ENCODE measurements around the genes TXNDC12 and GPX7.

DNA sequence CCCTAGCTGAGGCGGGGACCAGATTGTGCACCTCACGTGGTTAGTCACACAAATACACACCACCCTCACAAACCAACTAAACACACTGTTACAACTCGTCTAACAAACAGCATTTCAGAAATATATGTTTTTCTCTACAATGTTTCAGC lies 299 bp upstream of the FAF1 start:
- PRO-cap: no peak

DNA sequence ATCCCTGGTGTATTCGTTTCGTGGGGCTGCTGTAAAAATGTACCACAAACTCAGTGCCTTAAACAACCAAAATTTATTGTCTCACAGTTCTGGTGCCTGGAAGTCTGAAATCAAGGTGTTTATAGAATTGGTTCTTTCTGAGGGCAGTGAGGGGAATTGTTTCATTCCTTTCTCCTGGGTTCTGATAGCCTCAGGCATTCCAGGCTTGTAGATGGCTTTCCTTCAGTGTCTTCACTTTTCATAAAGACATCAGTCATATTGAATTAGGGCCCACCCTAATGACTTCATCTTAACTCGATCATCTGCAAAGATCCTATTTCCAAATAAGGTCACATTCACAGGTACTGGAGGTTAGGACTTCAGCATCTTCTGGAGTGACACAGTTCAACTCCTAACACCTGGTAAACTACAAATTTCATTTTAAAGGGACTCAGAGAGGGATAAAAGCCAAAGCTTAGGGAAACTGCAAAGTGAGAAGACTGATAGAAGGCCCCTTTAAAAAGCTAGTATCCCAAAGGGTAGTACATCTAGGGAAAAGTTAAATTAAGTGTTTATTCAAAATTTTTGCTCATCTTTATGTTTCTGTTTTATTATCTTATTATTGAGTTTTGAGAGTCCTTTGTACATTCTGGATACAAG lies 15.1 kb downstream of the CDKN2C start:
- PRO-cap: no peak

DNA sequence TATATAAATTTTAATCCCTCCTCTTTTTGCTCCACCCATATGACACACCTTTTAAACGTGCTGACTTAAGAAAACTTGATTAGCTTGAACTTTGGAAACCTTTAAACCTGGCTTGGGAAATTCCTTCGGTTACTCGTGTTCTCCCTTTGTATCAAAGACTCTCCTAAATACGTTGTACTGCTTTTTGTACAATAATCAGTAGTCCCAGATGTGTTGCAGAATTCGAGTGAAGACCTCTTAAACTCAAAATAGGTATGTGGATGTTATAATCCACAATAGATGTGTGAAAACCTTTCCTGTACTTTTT lies 1.3 kb downstream of the RNF11 start:
- PRO-cap: bidirectional peak, plus-strand start at position 104 of the sequence, minus-strand start outside the sequence

DNA sequence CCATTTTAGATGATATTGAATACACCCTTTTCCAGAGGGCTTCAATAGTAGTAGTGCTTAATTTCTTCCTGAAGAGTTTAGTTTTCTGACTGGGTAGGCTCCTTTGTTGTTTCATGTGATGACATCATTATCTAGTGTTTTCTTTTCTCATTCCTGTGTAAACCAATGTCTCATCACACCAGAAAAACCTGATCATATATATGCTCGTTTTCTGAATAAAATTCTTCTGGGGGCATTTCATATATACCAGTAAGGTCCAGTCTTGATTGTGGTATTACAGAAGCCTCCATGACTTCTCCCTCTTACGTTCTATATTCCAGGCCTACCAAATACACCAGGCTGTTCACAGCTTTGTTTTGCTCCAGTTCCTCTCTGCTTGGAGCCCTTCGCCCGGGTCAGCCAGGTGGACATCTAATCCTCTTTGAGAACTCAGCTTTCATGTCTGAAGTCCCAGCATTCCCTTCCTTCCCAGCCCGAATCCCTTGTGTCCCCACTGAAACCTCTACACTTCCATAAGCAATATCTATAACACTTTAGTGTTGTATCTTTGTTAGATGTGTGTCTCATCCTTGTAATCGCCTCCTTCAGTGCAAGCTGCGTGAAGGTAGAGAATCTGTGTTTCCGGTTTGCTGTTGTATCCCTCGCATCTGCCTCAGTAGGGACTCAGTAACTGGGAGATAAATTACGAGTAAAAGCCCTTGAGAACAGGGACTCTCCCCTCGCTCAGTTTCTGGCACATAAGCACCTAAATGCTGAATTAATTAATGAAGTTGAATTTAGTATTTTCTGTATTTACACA lies 1.9 kb downstream of the RNF11 start:
- PRO-cap: unidirectional peak, minus-strand start at position 586 of the sequence

- PRO-cap: no peak
Measured at GRCh38 chr1:51250389-51250625, 14.2 kb downstream of the RNF11 start.

DNA sequence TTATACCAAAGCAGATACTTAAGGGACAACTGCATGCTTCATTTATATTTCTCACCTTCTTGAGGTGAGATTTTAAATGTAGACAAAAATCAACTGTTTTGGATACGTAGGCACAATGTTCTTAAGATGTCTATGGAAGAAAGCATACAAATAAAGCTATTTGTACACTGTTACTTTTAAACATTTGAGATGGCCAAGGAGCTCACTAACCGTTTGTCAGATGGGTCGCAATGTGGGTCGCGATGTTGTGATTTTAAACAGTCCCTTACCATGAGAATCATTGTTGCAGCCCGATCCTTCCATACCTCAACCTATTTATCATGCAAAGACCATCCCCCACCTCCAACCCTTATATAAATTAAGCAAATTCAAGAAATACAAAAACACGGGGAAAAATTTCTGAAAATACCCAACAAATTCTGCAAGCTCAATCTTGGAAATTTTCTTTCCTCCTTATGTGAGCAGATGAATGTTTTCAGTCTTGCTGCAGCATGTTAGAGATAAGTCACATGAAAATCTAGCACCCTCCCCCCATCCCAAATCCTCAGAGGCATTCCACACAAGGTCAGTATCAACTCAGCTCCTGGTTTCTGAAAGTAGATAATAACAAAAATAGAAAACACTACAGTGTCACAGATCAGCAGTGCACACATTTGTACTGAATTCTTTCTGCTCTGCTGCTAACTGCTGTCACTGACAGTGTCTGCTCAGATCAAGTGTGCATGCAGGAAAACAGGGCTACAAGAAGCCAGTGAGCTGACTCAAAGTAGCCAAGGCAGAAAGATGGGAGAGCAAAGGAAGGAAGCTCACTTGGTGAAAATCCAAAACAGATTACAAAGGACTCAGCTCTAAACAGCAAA lies 92.9 kb upstream of the TTC39A start:
- PRO-cap: no peak

DNA sequence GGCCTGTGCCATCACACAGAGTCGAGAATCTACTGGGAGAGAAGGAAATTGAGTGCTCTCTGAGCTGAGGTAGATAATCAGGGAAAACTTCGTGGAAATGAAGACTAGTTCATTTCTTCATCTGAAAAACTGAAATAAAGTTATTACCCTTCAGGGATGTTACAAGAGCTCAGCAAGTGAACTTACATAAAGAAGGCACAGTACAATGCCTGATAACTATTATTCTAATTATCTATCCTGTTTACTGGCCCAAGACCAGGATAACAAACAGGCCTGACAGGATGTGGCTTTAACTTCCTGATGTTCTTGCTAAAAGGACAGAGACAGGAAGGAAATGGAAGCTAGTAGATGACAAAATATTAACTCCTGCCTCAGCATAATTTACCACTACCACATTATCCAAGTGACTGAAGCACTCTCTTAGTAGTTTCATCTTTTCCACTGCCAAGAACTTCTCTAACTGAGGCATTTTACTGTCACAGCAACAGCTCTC lies 85.5 kb downstream of the EPS15 start:
- PRO-cap: no peak

GRCh38 chr1:51531336-51532122 lies 12.5 kb upstream of the EPS15 start:
- PRO-cap: no peak

- PRO-cap: bidirectional peak, plus-strand start at chr1:51729850, minus-strand start at chr1:51729668
Measured at GRCh38 chr1:51729729-51730556, 113.1 kb downstream of the OSBPL9 start.

DNA sequence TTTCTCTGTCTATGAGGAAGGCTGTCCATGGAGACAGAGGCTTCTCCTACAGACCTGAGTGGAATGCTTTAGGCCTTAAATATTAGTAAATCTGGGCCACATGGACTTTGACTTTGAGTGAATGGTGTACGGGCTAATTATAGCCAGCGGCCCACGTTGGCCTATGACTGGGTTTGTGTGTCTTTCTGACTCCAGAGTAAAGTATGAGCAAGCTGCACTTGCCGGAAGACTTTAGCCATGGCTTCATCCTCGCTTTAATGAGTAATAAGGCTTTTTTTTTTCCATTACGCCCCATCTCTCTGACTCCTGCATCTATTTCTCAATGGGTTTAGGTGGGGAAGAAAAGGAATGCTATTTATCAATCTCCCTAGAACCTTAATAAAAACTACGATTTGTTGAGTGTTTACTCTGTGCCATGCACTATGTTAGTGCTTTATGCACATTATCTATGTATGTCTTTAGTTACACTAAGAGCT lies 21.1 kb downstream of the RAB3B start:
- PRO-cap: no peak

DNA sequence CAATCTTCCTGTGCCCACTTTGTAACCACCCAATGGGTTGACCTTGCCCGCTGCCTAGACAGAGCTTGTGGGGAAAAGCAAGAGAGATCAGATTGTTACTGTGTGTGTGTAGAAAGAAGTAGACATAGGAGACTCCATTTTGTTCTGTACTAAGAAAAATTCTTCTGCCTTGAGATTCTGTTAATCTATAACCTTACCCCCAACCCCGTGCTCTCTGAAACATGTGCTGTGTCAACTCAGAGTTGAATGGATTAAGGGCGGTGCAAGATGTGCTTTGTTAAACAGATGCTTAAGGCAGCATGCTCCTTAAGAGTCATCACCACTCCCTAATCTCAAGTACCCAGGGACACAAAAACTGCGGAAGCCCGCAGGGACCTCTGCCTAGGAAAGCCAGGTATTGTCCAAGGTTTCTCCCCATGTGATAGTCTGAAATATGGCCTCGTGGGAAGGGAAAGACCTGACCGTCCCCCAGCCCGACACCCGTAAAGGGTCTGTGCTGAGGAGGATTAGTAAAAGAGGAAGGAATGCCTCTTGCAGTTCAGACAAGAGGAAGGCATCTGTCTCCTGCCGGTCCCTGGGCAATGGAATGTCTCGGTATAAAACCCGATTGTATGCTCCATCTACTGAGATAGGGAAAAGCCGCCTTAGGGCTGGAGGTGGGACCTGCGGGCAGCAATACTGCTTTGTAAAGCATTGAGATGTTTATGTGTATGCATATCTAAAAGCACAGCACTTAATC lies 15.8 kb upstream of the RAB3B start:
- PRO-cap: no peak

DNA sequence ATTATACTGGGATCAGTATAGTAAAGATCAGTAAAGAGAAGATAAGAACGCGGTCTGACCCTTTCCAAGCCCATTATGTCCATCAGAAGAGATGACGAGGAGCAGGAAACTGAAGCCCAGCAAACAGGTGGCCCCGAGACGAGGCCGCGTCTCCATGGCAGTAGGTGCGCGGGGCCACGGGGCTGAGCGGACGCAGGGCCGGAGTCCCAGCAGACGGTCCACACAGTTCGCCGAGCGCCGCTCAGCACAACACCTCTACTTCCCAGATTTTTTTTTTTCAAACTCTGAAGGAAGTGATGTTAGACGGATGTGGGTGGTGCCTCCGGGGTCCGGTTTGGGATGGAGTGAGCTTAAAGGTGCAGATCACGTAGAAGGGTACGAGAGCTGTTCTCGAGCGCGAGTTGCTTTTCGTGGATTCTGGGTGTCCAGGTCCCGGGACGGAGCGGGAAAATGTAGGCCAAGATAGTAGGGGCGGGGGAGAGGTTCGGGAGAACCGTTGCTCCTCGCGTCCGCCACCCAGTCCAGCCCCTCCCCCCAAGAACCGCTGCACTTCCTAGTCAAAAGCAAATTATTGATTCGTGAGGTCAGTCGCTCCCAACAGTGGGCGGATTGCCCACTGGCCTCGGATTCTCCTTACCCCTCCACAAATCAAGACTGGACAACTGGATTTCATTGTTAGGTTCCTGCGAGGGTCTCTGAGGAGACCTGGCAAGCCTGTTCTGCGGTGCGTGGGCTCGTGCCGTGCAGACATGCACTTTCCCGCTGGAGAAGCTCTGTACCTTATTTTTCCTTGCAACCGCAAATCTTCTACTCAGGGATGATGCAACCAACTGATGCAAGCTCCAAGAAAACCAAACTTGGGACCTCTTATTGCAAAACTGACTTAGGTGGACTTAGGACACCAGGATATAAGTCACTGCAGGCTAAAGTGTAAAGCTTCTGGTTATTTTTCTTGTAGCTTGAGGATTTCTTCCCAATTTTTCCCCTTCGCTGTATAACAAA lies at the start of gene TXNDC12:
Gene TXNDC12 (minus strand): TSS at position 251 of the 1,002 bp plus-strand sequence.
- PRO-cap: bidirectional peak, plus-strand start at position 332 of the sequence, minus-strand start at position 251 of the sequence; bidirectional peak, plus-strand start at position 597 of the sequence, minus-strand start at position 539 of the sequence

GRCh38 chr1:52077753-52078218 lies 21.7 kb downstream of the BTF3L4 start:
- PRO-cap: no peak

DNA sequence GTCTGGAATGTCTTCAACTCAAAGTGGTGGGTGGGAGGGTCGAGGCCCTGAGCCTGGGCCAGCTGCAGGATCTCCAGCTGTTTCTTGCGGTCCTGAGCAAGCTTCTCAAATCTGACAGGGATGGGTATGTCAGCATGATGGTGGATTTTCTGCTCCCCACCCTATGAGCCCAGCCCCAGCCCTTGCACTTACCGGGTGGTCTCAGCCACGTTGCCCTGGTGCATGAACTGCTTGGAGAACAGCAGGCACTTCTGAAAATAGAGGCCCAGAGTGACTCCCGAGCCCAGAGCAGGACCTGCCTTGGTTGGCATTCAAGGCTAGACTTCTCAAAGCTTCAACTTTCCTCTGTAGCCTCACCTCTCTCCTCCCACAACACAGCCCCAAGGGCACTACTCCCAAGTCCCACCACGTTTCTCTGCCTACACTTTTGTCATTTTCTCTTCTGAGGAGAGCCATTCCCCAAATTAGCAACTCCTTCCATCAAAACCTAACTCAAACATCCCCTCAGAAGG lies 9.8 kb downstream of the CC2D1B start:
- PRO-cap: no peak

DNA sequence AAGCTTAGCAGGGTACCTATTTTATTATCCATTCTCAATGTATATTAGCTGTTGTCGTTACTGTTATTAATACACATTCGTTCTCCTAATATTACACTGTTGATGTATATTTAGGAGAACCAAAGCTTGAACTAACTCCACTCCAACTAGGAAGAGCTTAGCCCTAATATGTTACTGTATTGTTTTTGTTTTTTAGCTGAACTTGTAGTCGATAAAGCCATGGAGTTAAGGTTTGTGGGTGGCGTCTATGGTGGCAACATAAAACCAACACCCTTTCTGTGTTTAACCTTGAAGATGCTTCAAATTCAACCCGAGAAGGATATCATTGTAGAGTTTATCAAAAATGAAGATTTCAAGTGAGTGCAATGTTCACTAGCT lies 1.1 kb downstream of the PRPF38A start:
- PRO-cap: no peak

DNA sequence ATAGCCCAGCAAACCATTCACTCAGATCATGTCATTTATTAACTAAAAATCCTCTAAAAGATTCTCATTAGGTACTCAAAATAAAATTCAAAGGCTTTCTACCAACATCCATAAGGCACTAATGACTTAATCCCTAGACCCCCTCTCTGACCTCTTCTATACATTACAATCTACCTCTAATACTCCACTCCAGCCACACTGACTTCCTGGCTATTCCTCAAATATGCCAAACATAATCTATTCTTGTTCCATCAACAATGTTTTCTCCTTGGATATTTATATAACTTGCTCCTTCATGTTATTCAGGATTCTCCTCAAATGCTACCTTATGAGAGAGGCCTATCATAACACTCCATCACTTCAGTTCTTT lies 63.1 kb downstream of the PRPF38A start:
- PRO-cap: no peak

DNA sequence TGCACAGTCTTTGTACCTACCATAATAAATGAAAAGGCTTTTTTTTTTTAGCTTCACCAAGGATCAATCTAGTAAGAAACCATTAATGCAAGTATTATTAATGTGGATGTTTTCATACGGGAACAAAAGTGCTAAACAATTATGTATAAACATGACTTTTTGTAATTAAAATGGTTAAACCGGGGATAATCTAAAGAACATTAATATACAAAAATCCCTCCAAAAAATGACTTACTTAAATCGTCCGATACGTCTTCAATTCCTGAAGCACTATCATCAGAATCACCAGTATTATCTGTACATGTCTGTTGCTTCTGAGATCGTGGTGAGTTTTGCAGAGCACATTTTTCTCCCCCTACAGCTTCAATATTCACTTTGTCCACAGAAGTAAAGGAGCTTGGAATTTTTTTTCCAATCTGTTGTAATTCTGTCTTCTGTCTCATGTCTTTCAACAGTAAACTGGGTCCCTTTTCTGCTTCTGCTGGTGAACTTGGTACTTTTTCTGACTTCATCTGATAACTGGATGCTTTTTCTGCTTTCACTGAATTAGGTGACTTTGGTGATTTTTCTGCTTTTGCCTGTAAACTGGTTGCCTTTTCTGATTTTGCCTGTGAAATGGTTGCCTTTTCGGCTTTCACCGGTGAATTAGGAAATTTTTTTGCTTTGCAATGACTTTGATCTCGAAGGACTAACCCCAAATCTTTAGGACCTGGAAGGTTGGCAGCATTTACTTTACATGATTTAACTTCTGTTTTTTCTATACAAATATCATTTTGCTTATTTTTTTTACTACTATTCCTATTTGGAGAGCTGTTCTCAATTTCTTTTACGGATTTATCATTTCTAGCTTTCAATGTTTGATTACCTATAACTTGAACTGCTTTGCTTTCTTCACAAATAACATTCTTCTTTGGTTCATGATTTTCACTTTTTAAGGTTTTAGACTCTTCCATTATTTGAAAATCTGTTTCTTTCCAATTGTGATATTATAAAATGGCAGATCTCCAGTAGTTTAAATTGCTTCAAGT lies 27.2 kb downstream of the TUT4 start:
- PRO-cap: no peak

- PRO-cap: unidirectional peak, plus-strand start at chr1:52602410; bidirectional peak, plus-strand start at chr1:52602520, minus-strand start at chr1:52602519
Measured at GRCh38 chr1:52602187-52603332, at the start of gene GPX7. TSS of gene GPX7 (plus strand) at chr1:52602371.

GRCh38 chr1:52911397-52912316 lies 9.9 kb downstream of the ECHDC2 start:
- PRO-cap: no peak

DNA sequence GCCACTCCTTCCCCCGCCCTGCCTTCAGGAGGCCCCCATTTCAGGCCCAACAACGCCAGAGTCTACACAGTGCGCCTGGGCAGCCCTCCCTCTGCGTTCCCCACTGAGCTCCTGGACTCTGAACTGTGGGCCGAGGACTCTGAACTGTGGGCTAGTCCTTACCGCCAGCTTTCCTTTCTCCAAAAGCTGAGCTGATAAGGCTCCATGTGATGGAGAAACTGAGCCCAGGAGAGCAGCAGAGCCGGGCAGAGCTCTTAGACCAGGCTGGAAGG lies 30.9 kb downstream of the PODN start:
- PRO-cap: unidirectional peak, minus-strand start at position 105 of the sequence